Cytotoxic T cell (primary cell): ENCODE measurements around the genes GIMAP2, GIMAP1, SLC4A2 and H2BK1.

GRCh38 chr7:150685434-150685996, at the start of gene GIMAP2:
GIMAP2 (plus strand) TSS chr7:150685706.
- PRO-cap, 2 experiments, result peak in 2 of 2 experiments; most common plus-strand start chr7:150685710 (in 1)

DNA sequence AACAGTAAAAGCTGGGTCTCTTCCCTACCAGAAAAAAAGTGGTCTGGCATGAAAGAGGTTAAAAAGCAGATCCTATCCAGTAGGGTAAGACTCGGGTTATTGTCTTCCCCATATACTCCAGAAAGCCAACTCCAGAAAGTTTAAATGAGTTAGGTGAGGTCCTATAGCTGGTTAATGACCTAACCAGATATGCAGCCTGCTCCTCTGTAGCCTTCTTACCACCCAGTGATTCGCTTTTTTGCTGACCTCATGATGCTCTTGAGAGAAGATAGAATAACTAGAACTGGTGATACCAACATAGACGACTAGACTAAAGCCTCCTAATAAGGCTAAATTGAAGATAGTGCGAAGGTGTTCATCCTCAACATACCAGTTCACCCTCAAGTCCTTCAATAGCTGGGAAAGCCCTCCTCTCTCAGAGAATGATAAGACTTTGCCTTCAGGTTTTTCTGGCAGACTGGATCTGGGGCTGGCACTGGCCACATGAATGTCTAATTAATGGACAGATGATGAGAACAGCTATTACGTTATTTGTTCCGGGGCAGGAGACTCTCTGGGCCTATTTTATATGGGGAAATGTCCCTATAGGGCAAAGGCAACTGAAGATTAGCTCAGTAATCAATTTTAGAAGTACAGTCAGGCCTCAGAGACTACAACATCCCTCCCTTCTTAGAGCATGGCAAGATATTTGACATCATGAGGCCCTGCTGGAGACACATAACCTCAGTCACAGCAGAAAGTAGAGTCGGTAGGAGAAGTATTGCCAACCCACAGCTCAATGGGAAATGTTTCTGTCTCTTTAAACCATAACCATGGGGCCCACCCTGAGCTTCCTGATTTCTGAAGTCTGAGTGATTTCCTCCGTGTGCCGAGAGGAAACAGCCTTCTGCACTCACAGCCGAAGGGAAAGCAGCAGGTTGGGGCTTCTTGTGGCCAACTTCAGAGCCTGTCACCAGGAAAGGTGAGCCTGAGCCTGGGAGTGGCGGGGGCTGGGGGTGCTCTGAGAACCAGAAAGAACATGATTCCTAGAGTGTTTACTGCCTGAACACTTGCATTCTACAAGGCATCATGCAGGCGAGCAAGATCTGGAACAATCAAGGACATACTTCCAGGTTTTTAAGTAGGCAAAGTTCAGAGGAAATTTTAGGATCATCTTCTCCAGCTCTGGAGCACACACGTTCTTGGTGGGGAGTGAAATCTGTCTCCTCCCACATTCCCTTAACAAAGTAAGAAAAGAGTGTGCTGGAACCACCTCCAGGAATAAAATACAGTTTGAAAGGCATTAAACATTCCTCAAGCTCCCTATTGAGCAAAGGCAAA, at the start of gene GIMAP1:
Gene GIMAP1, plus strand, starts transcription at position 884 of the 1,320 bp plus-strand sequence.
- PRO-cap, 2 experiments, result peak in 2 of 2 experiments; most common plus-strand start position 455 of the sequence (in 2); most common minus-strand start position 780 of the sequence (in 1)

DNA sequence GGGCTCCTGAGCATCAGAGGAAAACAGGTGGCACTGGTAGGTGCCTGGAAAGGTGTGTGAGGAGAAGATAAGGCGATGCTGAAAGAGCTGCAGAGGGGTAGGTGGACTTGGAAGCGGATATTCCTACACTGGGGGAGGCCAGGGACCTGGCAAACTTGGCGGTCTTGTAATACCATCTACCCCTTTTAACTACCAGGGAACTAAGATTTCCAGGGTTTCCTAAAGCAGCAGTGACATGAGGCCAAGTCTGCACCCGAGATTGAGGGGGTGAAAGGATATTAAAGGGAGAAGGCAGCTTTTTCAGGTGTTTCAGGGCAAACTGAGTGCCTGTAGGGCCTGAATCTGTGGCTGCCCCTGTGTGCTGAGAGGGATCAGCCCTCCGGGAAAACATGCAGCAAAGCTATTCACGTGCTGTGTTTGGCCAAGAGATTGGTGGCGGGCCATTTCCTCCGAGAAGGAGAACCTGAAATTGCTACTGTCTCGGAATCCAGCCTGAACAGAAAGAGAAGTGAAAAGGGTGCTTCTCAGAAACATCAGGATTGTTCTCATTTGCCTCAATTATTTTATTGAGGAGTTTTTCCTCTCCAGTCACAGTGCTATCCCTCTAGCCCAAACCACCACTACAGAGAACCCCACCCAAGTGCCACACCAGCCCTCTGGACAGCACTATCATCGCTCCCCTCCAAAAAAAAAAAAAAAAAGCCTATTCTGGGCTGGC, 15.9 kb downstream of the GIMAP5 start:
- PRO-cap, 2 experiments, result no peak in any of the 2 experiments

DNA sequence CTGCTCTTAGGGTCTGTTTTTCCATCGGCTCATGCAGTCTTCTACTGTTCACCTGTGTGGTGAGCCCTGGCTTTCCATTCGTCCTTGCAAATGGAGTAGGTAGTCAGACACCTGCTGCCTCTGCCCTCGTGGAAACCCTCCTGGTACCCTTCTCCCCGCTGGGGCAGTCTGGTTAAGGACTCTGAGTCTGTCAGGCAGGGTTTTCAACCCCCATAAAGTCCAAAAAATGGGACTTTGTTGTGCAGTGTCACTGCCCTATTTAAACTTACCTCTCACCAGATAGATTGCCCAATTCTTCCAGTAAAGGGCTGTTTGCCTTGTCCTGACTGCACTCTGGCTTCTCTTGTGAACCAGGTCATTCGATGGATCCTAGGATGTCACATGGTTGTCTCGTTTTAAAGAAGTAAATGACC, 22.2 kb downstream of the TMEM176B start:
- PRO-cap, 2 experiments, result no peak in any of the 2 experiments

GRCh38 chr7:150783967-150784701, 16.0 kb downstream of the TMEM176B start:
- PRO-cap, 2 experiments, result no peak in any of the 2 experiments

DNA sequence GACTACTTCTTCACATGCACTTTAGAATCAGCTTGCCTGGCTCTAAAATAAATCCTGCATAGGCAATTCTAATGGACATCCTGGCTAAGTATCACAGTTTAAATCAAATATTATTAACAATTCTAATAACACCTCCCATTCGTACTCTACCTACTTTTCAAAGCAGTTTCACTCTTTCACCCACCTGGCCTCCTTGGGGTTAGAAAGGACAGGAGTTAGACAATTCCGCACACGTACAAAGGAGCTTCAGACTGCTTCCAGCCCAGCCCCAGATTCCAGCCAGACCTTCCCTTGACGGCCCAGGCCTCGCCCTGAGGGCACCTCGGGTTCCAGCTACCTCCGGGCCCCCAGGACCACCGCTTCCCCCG, 753 bp downstream of the TMEM176B start:
- PRO-cap, 2 experiments, result no peak in any of the 2 experiments

DNA sequence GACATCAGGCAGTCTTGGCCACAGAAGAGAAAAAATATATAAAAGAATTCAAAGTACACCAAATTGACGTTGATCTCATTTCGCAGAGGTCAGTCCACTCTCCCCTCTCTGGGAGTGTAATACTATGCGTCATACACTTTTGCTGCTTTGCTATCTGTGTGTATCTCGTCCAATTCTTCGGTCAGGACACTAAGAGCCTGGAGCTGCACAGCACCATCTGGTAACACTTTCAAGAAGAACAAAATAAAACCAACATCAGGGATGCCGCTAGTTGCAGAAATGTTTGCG, 22.9 kb downstream of the TMEM176A start:
- PRO-cap, 2 experiments, result no peak in any of the 2 experiments

- PRO-cap, 2 experiments, result no peak in any of the 2 experiments
Observed at GRCh38 chr7:150954469-150955150, 23.5 kb downstream of the KCNH2 start.

- PRO-cap, 2 experiments, result no peak in any of the 2 experiments
Observed at GRCh38 chr7:151019075-151019379, 5.3 kb downstream of the ATG9B start.

- PRO-cap, 2 experiments, result peak in 2 of 2 experiments; most common plus-strand start chr7:151059082 (in 2)
Observed at GRCh38 chr7:151059024-151059879, at the start of gene SLC4A2. SLC4A2 (plus strand) TSS chr7:151059589.

- PRO-cap, 2 experiments, result no peak in any of the 2 experiments
Observed at GRCh38 chr7:151060235-151060898, 978 bp downstream of the SLC4A2 start.

DNA sequence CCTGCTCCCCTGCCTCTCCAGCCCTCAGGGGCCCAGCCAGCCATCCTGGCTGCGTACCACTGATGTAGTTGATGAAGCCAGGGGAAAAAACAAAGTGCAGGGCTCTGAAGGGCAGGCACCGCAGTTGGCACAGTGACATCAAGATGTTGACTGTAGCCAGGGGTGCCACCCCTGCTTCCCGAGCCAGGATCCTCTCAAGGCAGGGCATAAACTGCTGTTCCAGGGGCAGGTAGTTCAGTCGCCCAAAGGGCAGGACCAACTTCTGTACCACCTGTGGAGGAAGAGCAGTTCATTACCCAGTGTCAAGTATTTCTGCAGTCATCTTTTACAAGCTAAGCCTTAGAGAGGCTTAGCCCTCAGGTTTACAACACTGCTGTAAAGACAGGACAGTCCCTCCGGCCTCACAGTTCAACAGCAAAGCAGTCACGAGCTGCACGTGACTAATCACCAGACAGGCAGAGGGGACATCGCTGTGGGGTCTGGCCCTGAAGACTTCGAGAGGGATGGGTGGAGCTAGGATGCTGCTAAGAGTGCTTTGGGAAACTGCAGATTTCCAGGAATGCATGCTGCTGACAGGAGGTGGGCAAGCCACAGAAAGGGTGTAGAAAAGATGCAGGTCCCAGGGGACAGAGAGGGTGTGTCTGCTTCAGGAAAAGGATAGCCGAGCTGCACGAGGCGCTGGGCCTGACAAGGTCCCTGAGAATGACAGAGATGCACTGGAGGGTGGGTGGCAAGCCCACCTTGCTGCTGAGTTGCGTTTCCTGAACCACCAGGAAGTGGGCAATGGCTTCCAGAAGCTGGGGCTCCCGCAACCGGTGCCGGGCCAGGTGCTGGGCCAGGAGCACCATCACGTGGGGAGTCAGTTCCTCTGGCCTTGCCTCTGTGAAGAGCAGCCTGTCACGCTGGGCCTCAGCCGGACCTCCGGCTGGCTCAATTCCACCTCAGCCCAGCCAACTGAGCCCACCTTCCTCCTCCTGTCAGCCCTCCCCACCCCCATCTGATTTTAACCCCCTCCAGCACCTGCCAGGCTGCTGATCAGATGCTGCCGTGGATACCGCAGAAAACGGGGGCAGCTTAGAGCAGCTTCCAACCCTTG, 2.4 kb downstream of the FASTK start:
- PRO-cap, 2 experiments, result no peak in any of the 2 experiments

- PRO-cap, 2 experiments, result no peak in any of the 2 experiments
Observed at GRCh38 chr7:151115060-151115989, 29.1 kb downstream of the AGAP3 start.

GRCh38 chr7:151117604-151117922, 31.3 kb downstream of the AGAP3 start:
- PRO-cap, 2 experiments, result peak in 1 of 2 experiments; most common plus-strand start chr7:151117805 (in 1); most common minus-strand start chr7:151117728 (in 1)

- PRO-cap, 2 experiments, result no peak in any of the 2 experiments
Observed at GRCh38 chr7:151126502-151126987, 40.3 kb downstream of the AGAP3 start.

DNA sequence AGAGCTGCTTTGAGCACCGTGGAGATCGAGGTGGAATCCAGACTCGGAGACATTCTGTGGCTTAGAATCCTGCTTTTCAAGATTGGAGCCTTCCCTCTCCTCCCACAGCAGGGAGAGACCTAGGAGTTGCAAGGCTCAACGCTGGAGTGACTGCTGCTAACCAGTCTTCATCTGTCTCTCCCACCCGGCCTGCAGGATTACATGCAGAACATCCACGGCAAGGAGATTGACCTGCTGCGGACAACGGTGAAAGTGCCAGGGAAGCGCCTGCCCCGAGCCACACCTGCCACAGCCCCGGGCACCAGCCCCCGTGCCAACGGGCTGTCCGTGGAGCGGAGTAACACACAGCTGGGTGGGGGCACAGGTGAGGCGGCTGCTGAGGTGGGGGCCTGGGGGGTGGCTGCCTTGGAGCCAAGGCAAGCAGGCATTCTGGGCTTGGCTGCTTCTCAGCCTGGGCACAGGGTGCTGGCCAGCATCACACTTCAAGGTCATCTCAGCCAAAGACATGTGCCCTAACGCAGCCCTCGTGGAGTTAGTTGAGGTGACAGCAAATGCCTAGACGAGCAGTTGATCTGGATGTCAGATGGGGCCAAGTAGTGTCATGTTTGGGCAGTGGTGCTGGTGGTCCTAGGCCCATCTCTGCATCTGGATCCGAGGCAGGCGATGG, 33.2 kb downstream of the GBX1 start:
- PRO-cap, 2 experiments, result no peak in any of the 2 experiments

- PRO-cap, 2 experiments, result no peak in any of the 2 experiments
Observed at GRCh38 chr7:151143545-151144626, 23.6 kb downstream of the GBX1 start.

GRCh38 chr7:151210106-151210520, at the start of gene H2BK1:
H2BK1 (minus strand) TSS chr7:151210488.
- PRO-cap, 2 experiments, result no peak in any of the 2 experiments

- PRO-cap, 2 experiments, result no peak in any of the 2 experiments
Observed at GRCh38 chr7:151242293-151242944, 6.1 kb downstream of the SMARCD3 start.

DNA sequence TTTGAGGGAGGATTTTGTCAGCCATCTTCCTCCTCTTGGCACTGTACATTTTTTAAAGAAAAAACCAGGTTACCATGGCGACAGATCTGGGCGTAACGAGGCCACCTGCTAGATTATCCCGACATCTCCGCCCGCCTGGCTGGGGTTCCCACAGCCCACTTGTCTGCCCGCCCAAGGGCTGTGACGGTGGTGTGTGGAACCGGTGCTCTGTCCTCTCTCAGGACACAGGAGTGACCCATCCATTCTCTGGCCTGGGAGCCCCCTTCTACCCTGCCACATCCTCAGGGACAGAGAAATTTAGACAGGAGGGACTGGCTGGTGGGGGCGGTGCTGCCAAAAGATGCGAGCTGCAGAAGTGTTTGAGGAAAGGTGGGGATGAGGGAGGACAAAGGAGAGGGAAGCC, 4.8 kb downstream of the SMARCD3 start:
- PRO-cap, 2 experiments, result no peak in any of the 2 experiments